Sigmoid colon (tissue), 4 donors: Measurements from ENCODE around the gene TEX29.

GRCh38 chr13:110892308-110893525, 22.2 kb downstream of the ANKRD10 start:
- PRO-cap = no peak
- RAMPAGE, long total RNA, 4 experiments = no peak in any of the 4 experiments

DNA sequence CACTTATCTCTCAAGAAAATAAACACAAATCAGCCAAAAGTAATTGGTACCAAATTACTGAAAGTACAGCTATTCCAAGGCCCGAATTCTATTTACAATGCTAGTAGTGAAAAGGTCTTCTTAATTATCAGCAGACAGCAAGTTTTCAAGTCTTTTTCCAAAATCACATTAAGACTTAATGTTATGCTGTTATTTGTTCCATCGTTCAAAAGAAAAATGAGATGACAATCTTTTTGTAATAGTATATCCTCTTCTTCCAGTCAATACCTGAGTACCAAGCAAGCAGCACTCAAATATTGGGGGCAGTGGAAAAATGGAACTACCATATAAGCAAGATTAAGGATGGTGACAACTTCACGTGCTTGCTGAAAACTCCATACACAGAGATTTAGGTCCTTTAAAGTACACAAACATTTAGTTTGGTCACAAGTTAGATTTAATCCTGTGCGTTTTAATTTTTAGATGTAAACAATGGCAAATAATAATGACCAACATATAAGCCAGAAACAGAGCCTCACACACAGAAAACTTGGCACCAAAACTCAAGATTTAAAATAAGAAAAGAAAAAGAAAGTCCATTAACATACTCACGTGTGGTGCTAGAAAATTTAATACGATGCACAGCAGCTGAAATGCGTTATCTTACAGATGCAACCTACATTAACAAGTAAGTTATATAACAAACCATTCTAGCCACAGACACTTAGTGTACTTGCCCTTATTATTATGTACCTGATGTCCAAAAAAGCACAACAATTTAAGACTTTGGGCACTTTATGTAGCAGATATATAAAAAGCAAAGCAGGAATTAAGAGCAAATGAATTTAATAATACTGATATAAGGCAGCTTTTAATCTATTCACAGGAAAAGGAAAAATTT, 11.7 kb downstream of the ANKRD10 start:
- PRO-cap = no peak
- RAMPAGE, long total RNA, 4 experiments = no peak in any of the 4 experiments

DNA sequence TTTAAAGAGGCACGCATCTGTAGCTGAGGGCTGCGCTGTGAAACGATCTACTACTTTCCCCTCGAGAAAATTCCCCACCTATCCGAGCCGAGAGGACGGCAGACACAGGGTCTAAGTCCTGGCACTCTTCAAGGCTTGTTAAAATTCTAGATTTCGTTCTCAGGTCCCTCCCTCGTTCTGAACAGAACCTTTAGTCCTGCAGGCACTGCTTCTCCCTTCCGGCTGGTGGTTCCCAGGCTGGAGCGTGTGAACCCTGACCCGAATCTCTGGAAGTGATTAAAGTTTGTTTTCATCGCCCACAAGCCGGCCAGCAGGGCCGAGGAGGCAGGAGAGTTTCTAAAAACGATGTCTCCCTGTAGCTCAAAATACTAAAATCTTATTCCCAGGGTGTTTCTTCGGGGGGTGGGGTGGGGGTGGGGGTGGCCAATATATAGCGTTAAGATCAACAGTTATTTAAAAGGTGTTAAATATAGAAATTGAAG, 1.1 kb downstream of the ARHGEF7 start:
- PRO-cap = unidirectional peak, minus-strand start at position 224 of the sequence
- RAMPAGE, long total RNA, 4 experiments = no peak in any of the 4 experiments

DNA sequence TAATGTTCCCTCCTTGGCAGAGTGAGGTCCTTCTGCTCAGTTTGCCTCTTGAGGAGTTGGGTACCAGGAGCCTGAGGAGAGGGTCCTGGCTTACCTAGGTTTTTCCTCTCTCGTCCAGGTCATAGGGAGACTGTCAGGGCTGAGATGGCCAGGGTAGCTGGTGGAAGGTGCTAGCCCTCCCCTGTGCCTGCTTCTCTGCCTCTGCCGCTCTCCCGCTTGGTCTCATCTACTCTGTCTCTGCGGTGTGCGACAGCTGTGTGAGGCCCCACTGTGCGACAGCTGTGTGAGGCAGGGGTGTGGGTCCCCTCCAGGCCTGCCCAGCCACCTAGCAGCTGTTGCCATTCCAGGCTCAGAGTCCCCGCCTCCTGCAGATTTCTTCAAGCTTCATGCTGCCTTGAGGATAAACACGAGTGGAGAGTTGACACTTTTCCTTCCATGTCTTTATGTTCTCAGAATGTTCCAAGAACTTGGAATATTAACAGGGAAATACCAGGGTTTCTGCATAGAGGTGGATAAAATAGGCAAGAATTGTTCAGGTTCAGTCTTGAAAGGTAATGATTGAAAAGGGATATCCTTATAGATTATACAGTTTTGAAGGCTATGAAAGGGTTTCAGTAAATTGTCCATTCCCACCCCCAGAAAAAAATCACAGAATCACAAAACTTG, 53.1 kb downstream of the ARHGEF7 start:
- PRO-cap = no peak
- RAMPAGE, long total RNA, 4 experiments = no peak in any of the 4 experiments

DNA sequence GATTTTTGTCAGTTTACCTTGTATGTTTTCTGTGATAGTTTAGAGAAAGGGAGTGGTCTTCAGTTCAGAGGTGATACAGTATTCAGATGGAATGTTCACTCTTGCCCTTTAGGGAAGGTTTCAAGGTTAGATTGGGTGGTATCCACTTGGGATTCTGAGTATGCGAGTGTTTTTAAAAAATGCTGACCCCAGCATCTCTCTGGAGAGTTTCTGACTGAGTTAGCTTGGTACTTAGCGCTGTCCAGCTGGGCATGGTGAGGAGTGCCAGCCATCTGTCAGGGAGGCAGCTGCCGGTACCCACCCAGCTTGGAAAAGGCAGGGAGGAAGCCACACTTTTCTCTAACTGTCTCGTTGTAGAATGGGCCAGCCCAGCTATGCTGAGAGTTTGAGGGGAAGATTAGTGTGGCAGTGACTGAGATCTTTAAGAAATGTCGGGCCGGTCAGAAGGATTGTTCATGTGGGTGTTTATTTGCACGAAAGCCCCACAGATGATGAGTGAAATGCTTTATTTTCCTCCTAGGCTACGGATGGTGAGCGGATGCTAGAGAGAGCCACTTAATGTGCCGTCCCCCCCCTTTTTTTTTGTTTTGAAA, 63.4 kb downstream of the ARHGEF7 start:
- PRO-cap = unidirectional peak, plus-strand start at position 260 of the sequence; unidirectional peak, plus-strand start at position 304 of the sequence
- RAMPAGE, long total RNA, 4 experiments = no peak in any of the 4 experiments

- PRO-cap = no peak
- RAMPAGE, long total RNA, 4 experiments = no peak in any of the 4 experiments
These were observed at the start of gene TEX29 for GRCh38 chr13:111320429-111320823. Gene TEX29, plus strand, starts transcription at chr13:111320642.

DNA sequence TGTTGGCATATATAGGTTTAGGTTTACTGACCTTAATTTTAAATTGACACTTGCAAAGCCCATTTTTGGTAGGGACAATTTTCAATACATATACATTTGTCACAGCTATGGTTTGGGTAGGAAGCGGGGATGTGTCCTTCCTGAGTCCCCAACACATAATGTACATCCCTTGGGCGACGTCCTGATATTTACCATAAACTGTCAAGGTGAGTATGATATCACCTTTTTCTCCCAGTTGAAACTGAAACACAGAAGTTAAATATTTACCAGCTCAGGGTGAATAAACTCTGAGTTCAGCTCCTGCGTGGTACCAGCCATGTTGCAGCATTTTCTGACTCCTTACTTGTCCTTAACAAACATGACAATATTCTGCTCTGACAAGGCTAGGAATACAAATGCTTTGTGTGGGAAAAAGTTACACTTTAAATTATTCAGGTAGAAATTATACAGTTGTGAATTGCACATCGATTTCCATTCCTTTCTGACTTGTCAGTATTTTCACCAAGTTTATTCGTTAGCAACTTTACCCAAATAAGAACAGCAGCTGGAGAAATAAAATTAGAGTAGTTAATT, 294.2 kb downstream of the TEX29 start:
- PRO-cap = no peak
- RAMPAGE, long total RNA, 4 experiments = no peak in any of the 4 experiments

DNA sequence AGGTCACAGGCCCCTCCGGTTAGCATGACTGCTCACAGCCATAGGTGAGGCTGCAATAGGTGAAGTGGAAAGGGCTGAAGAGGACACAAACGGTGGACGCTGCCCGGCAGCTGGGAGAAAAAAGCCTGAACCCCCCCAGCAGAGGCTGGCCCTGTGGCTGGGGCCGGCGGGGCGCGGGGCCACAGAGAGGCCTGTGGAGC, 325.4 kb downstream of the TEX29 start:
- PRO-cap = no peak
- RAMPAGE, long total RNA, 4 experiments = no peak in any of the 4 experiments

DNA sequence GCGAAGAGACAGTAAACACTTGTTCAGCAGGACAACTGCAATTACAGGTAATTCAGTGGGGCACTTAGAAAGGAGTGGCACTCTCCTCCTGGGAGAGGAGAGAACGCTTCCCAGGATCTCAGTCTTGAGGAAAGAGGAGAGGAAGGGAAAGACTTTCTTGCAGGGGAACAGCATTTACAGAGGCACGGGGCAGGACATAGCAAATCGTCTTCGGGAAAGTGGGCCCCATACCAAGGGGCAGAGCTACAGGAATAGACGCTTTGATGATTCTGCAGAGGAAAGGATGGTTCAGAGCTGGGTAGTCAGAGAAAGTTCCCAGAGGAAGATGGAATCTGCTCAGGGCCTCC, 46.5 kb downstream of the SOX1 start:
- PRO-cap = no peak
- RAMPAGE, long total RNA, 4 experiments = no peak in any of the 4 experiments

DNA sequence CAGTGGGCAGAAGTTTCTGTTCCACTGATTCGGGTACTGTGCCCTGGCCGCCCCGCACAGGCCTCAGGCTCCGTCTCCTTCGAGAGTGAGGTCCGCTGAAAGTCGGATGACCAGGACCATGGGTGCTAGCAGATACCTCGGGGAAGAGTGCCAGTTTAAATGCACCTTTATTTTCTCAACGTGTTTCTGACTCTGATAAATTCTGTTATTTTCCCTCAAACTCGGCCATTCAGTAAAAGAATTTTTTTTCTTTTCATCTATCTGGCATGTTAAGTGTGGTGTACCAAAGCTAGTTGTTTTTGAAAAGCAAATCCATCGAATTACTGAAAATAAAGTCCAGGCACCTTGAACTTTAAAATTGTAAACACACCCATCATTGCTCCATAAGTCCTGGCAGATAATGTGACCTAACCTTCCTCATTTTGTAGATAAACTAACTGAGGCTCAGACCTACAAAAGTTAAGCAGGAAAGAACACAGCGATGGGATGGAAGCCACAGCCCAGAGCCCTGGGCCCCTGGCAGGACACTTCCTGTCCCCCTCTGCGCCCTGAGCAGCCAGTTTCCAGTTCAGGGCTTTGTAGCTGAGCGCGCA, 126.8 kb downstream of the SOX1 start:
- PRO-cap = no peak
- RAMPAGE, long total RNA, 4 experiments = no peak in any of the 4 experiments

DNA sequence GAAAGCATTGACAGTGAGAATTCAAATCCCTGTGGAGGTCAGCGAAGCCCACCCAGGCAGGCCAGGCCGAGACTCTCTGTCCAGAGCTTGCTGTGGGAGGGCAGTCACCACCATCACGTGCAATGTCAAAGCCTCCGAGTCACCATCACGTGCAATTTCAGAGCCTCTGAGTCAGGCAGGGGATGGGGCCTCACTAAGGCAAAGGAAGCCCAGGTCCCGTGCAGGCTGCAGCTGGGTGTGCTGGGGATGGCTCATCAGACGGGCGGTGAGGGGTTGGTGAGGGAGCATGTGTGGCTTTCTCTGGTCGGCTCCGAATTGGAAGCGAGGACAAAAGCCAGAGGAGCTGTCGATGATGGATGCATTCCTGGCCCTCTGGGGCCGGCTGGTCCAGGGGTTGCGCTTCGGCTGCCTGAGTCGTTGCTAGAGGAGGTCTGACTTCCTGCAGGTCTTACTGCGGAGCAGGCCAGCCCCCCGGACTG, 18.8 kb downstream of the SPACA7 start:
- PRO-cap = no peak
- RAMPAGE, long total RNA, 4 experiments = no peak in any of the 4 experiments

GRCh38 chr13:112644079-112644278, 45.9 kb upstream of the ATP11A start:
- PRO-cap = no peak
- RAMPAGE, long total RNA, 4 experiments = no peak in any of the 4 experiments

DNA sequence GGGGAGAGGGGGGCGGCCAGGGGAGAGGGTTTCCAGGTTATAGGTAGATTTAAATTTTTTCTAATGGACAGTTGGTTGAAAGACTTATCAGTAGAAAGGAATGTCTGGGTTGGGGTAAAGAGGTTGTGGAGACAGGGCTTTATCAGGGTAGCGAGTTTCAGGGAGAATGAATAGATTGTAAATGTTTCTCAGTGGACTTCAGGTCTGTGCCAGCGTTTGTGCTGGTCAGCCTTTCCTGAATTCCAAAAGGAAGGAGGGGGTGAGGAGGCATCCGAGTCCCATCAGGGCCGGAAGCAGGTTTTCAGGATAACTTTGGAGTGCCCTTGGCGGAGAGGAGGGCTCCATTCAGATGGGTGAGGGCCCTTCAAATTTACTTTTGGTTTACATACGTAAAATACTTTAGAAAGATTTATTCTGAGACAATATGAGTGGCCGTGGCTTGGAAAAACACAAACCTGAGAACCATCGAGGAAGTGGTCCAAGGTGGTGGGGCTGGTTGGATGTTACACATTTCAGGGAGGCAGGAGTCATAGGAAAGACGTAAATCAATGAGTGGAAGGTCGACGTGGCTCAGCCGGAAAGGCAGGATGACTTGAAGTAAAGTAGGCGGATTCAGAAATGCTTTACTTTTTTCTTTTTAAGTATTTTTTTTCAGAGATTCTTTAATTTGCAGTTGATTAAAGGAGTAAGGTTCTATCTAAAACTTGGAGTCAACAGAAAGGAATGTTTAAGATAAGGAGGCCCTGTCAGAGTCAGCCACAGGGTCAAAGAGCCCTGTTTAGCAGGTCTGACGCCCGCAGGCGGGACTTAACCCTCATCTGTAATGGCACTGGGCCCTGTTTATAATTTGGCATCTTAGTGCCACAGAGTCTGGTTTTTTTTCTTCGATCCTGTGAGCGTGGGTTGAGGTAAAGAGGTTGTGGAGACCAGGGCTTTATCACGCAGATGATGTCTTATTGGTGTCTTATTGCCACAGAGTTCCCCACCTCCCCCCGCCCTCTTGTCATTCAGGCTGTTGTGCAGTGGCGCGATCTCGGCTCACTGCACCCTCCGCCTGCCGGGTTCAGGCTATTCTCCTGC, 32.8 kb downstream of the ATP11A start:
- PRO-cap = no peak
- RAMPAGE, long total RNA, 4 experiments = no peak in any of the 4 experiments

DNA sequence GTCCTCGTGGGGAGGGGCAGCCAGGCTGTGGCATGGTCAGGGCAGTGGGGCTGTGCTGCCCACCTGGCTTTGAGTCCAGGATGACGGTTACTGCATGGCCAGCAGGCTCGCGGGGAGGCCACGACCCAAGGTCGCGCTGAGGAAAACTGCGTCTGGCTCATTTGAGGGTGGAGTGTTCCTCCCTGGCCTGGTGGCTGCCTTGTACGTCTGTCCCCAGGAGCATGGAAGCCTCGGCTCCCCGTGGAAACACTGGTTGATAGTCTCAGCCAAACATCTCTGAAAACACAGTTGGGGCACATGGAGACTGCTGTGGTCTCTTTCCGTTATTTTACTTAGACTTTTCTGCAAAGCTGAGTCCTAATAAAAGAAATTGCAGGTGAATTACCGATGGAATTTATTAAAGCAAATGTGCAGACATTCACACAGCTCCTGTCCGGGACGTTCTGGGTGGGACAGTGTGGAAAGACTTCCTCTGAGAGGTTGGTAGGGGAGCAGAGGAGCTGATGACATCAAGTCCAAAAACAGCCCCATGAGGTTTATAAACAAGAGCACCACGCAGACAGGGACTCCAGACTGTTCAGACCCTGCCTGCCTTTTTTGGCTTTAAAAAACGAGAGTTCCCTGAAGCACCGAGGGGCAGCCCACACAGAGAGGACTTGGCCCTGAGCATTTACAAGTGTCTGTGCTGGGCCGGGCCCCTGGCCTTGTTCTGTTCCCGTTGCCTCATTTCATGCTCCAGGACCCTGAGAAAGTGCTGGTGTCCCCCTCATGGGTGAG, 93.0 kb downstream of the ATP11A start:
- PRO-cap = no peak
- RAMPAGE, long total RNA, 4 experiments = no peak in any of the 4 experiments

GRCh38 chr13:112964714-112965399, 4.2 kb upstream of the MCF2L start:
- PRO-cap = no peak
- RAMPAGE, long total RNA, 4 experiments = no peak in any of the 4 experiments

DNA sequence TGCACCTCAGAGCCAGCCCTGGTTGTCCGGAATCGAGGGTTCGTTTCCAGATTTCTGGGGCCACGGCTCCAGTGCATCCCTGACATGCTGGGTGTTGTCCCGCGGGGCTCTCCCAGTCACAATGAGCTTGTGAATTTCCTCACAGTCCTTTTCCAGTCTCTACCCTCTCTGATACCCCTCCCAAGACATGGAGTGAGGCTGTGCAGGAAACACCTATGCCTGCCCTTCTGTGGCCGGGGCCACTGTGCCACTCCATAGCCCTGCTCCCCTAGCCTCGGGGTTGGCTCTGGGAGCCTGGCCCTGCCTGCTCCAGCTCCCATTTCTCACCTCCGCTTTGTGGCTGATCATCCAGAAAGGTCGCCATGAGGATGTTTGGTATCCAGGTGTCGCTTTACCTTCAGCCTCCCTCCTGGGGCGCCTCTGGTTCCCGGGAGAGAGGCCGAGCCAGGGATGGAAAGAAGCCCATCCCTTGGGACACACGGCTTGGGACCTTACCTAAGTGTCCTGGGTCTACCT, 3.6 kb upstream of the MCF2L start:
- PRO-cap = no peak
- RAMPAGE, long total RNA, 4 experiments = no peak in any of the 4 experiments

DNA sequence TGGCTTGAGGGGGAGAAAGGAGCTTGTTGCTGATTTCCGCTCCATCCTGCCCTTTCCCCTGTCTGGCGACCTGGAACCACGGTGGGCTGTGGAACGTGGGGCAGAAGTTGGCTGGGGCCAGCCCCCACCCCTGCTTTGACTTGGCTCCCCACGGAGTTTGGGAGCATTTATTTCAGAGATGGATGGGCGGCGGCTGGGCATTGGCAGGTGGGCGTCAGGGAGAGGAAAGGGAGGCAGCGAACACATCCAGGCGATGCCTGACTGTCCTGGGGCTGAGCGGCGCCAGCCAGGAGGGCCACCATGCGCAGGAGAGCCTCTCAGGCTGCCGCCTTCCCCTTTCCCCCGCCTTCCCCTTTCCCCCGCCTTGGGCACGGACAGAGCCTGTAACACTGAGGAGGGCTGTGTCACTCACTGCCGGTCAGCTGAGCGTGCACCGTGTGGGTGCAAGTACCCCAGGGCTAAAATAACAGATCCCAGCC, 11.3 kb downstream of the MCF2L start:
- PRO-cap = no peak
- RAMPAGE, long total RNA, 4 experiments = no peak in any of the 4 experiments

- PRO-cap = no peak
- RAMPAGE, long total RNA, 4 experiments = no peak in any of the 4 experiments
These were observed 25.1 kb downstream of the MCF2L start for GRCh38 chr13:112993928-112994703.

- PRO-cap = no peak
- RAMPAGE, long total RNA, 4 experiments = no peak in any of the 4 experiments
These were observed 32.4 kb downstream of the MCF2L start for GRCh38 chr13:113000990-113002162.

DNA sequence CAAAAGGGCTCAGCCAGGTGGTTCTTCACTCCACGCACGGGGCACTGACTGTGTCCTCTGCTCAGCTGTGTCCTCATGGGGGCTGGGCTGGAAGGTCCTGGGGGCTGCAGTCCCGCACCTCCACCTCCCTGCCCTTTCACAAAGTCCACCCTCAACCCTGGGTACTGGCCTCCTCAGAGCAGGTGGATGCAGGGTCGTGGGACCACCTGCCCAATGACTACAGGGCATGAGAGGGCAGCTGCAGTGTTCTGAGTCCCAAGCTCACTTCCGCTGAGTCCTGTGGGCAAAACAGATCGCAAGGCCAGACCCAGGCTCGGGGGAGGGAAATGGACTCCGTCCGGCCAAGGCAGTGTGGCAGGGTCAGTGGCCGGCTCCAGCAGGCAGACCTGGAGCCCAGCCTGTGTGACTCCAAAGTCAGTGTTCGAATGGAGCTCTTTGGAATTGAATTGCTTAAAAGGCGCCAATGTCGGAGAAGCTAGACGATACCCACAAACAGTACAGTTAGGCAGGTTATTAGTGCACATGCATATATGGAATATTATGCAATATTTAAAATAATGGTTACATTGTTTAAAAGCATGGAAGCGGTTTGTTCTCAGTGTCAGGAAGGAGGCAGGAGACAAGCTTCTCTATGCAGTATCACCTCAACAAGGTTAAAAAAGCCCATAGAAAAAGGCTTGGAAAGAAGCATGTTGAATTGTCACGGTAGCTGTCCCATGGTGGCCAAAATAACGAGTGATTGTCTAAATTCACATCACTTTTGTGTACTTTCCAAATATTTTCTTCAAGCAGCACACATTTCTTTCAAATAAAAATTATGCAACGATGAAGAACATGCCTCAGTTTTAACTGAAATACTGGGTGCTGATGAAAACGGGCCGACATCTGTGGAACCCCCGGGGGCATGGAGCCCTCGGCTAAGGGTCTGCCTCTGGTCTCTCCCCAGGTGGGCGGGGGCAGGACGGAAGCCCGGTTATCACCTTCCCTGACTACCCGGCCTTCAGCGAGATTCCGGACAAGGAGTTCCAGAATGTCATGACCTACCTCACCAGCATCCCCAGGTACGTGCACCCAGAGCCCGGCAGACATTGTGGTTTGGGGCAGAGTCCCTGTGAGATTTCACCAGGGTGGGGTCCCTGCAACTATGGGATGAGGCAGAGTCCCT, 55.1 kb downstream of the MCF2L start:
- PRO-cap = no peak
- RAMPAGE, long total RNA, 4 experiments = no peak in any of the 4 experiments